CD14-positive monocyte (primary cell): Measurements from ENCODE around the gene HTR1D.

- CAGE, long polyA plus RNA: no peak
Observed at GRCh38 chr1:21704230-21704641, 35.1 kb upstream of the RAP1GAP start.

DNA sequence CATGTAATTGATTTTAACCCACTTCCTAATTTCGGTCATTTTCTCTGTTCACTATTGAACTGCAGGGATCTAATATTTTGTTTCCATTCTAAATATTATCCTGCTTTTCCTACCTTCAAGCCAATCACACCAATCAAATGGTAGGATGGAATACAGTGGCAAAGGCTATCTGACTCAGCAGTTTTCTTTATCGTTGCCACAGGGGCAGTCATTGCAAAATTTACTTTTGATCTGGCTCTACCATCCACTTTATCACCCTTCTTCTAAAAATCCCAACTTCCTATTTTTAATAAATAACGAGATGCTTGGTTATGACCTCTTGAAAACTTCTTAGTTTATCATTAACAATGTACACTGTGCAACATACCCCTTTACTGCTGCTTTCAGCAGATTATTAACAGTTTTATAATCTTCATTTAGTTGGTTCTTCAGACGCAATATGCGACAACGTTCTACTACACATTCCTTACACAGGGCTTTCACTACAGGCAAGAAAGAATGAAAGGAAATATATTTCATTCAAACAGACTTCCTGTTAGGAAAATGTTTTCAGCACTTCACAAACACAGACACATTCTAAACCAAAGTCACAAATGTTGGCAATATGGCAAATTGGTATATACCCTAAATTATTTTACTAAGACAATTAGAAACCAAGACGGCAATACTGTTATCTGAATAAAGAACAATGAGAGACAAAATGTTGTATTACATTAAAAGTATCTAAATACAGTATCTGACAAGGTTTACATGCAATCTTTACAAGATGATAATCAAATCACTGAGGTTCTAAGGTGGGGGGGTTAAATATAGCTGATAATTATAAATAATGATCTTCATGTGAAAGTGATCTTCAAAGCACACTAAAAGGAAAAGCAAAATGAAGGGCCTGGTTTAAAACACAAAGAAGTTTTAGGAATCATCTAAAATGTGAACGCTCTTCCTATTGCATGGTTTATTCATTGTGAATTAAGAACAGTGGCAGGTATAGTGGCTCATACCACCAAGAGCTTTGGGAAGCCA is 52.4 kb upstream of the RAP1GAP start:
- CAGE, long polyA plus RNA: no peak

DNA sequence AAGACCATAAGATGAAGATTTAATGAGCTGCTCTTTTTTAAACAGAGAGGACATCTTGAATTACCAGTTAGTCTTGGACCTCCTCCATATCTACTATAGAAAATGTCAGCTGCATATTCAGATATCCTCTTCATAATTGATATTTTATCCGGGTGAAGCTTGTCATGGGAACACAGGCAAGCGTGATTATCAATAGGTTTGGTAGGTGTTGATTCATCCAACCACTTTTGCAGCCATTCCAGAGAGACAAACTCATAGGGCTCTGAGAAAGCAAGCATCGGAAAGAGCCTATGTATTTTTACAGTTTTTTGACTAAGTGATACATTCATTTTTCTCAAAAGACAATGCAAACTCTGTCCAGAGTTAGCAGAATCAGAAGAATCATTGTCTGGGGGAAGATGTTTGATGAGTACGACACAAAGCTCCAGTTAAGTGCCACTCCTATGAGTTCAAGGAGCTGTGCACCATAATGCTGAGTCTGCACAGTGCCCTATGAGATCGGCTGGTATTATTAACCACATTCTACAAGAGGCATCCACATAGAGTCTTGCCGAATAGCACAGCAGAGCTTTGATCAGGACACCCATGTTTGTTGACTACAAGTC is 54.8 kb upstream of the RAP1GAP start:
- CAGE, long polyA plus RNA: no peak

- CAGE, long polyA plus RNA: no peak
Observed at GRCh38 chr1:21816838-21817291, 4.8 kb downstream of the LDLRAD2 start.

DNA sequence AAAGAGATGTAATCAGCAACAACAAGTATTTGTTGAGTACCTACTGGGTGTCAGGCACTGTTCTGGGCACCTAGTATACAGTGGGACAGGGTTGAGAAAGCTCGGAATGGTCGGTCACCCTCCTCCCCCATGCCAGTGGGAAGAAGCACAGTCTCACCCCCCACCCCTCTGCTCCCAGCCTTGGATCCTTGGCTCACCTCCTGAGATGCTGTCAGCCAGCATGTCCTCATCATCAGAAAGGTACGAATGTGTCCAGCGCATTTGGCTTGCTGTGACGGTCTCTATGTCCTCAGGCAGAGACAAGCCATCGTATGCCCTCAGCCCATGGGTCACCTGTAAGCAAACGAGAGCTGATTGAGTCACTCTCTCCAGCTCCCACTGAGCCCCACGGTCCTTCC is 41.1 kb downstream of the HSPG2 start:
- CAGE, long polyA plus RNA: no peak

DNA sequence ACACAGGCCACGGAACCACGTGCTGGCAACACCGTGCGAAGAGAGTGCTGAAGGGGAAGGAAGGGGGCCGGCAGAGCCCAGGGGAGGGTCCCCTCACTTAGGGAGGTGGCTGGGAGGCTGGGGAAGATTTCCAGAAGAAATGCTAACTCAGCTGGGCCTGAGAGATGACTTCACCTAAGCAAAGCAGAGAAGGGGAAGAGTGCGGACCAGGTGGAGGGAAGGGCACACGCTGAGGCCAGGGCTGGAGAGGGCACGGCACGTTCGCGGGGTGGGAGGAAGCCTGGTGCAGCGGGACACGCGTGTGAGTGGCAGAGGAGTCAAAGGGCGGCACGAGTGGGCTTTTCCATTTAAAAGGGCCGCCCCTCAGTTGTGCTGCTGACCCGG is 33.0 kb downstream of the HSPG2 start:
- CAGE, long polyA plus RNA: no peak

DNA sequence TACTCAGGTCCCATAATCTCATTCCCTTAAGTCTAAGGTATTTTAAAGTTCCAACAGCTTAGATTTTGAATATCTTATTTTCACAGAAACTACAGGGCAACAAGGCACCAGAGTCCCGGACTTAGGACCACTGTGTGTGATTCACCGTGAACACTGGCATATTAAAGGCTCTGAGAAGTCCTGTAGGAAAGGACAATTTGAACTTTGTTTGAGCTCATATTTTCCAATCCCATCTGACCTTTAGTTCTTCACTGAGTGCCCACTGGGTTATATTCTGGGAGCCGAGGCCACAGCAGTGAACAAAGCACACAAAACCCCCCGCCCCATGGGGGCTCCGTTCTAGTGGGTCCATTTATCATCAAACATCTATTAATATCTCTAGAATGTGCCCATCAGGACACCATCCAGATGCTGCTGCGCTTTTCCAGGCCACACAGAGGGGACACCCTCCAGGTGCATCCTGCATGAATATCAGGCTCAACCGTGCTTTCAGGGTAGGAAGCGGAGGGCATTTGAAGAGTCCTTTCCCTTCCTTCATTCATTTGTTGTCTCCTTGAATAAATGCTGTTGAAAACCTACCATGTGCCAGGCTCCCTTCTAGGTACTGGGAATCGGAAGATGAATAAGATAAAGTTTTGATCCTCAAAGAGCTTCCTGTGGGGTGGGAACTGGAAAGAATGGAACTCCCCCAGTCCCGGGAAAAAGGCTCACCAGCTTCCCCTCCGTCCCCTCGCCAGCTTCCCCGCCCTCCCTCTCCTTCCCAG is 3.2 kb upstream of the CELA3A start:
- CAGE, long polyA plus RNA: no peak

DNA sequence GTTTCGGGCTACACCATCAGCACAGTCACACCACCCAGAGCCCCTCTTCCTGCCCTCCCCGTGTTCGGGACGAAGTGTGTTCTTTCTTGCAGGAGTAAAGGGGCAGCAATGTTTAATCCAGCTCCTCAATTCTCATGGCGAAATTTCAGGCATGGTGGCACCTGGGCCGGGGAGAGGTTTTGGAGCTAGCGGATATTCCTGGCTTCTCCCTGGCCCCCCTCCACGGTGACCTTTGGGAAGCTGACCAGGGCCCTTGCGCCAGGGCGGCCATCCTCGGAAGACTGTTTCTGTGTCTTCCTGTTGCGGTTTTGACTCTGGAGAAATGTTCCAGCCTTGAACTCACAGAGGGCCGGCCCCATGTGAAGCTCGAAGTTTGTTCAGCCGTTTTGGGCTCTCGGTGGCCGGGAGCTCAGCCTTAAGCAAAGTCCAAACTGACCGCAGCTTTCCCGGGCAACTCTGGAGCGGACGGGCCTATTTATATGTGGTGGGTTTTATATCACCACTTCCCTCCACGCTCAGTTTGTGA is 16.9 kb upstream of the WNT4 start:
- CAGE, long polyA plus RNA: no peak

- CAGE, long polyA plus RNA: no peak
Observed at GRCh38 chr1:22452468-22452990, 878 bp downstream of the ZBTB40 start.

DNA sequence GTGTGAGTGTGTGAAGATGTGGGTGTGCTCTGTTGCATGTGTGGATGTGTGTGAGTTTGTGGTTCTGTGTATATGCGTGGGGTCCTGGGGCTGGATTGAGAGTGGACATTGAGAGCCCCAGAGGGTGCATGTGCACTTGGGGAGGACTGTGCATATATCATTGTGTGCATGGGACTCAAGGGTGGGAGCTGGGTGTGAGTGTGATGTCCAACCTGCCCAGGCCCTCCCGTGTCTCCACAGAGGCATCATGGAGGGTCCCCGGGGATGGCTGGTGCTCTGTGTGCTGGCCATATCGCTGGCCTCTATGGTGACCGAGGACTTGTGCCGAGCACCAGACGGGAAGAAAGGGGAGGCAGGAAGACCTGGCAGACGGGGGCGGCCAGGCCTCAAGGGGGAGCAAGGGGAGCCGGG is 947 bp downstream of the C1QA start:
- CAGE, long polyA plus RNA: no peak

- CAGE, long polyA plus RNA: no peak
Observed at GRCh38 chr1:22708668-22709054, 2.0 kb upstream of the EPHB2 start.

- CAGE, long polyA plus RNA: no peak
Observed at GRCh38 chr1:23097147-23097612, 77.9 kb downstream of the KDM1A start.

GRCh38 chr1:23149060-23149683 is 68.1 kb downstream of the HTR1D start:
- CAGE, long polyA plus RNA: no peak

- CAGE, long polyA plus RNA: no peak
Observed at GRCh38 chr1:23178331-23178693, 39.0 kb downstream of the HTR1D start.

DNA sequence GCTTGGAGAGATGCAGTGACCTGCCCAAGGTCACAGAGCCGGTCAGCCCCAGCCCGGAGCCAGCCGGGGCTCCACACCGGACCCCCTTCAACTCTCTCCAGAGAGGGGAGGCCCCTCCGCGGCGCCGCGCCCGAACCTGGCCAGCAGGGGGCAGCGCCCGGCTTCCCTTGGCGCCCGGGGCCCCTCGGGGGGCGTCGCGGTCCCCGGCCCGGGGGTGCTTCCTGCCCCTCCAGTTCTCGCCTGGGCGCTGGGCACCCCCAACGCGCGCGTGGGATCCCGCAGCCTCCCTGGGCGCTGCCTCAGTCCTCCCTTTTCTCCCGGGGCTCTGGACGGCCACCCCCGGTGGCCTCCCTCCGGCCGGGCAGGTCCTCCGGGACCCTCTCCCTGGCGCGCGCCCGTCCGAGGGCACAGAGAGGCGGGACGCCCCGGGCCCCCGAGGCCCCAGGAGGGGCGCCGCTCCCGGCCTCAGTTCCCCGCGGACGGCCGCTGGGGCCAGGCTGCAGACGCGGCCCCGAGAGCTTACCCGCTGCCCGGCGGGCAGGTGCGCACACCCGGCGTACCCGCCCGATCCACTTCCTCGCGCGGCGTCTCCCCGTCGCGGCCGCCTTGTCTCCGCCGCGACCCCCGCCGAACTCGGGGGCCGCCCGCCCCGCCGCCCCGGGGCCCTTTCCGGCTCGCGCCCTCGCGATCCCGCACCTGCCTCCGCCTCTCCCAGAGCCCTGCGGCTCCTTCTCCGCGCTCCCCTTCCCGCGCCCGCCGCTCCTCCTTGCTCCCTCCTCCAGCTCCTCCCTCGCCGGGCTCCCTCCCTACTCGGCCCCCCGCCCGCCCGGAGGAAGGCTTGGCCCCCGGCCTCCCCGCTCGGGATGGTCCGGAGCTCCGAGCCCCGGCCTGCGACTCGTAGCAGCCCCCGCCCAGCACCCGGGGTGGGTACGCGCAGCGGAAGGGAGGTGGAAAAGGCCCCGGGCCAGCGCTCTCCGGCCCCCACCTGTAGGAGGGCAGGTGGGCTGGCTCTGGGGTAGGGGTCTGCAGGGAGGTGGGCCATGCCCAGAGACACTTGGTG is at the start of gene HTR1D:
HTR1D (minus strand) TSS at position 735 of the 1,060 bp plus-strand sequence.
- CAGE, long polyA plus RNA: no peak

DNA sequence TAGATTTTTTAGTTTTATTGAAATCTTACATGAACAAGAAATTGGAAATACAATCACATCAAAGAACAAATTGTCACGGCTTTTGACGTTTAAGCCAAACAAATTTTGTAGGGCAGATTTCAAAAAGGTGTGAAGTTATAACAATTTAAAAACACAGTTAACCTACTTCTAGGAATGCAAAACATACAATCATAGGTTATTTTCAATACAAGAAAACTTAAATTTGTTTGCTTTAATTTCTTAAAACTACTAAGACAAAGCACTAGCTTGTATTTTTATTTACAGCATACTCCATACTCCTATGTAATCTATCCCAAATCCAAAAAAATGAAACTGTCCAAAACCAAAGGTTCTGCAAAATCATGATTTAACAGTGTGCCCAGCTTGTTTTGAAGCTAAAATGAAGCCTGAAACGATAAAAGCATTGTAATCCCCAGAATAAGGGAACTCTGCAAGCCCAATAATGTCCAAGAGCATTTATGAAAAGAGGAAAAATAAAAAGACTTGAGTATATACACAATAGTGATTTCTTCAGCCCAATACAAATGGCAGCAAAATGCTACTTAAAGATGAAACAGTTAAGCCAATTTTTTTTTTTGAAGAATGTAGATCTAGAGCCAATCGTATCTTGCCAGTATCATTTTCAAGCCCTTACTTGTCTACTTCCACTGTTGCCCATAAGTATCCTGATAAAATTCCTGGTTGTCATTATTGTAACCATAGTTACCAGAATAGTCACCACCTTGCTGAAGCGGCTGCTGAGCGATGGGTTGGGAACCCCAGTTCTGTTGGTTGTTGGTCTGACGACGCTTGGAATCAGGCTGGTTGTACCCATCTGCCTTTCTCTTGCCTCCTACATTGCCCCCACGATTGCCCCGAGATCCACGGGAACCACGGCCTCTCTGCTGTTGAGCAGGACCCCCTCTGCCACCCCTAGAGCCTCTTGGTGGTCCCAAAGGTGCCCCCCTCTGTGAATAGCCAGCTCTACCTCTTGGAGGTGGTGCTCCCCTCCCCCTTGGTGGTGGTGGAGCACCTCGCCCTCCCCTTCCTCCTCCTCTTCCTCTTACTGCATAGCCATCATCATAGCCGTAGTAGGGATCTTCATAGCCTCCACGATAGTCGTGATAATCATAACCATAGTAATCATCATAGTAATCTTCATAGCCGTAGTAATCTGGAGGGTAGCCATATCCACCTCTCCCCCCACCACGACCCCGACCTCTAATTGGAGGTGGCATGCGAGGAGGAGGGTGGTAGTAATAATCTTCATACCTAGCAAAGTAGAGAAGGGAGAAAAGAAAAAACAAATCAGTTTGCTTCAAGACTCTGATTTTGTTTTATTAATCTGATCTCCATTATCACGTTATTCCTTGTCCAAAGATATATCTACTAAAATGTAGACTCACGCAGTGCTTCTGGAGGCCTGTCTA is 33.8 kb downstream of the HNRNPR start:
- CAGE, long polyA plus RNA: no peak

- CAGE, long polyA plus RNA: no peak
Observed at GRCh38 chr1:23321227-23321975, 22.7 kb downstream of the HNRNPR start.

- CAGE, long polyA plus RNA: no peak
Observed at GRCh38 chr1:23366484-23367224, 3.0 kb downstream of the ZNF436 start.

DNA sequence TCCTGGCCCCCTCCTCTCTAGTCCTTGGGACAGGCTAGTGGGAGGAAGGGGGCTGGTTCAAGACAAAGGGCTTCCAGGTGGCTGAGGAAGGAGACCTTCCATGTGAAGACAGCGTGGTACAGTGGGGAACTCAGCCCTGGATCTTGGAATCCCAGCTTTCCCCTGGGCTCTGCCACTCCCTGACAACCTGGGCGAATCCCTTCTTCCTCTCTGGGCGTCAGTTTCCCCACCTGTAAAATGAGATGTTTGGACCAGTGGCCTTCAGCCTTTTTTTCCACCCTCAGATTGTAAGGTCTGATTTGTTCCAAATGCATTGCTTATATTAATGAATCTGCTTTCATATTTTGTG is 9.9 kb upstream of the ID3 start:
- CAGE, long polyA plus RNA: no peak

- CAGE, long polyA plus RNA: no peak
Observed at GRCh38 chr1:23598339-23599043, 39.2 kb upstream of the ID3 start.